Camera-type eye (tissue), 1 donor: Measurements from ENCODE around the genes RNF227, HES7, MFSD6L and PIK3R6.

DNA sequence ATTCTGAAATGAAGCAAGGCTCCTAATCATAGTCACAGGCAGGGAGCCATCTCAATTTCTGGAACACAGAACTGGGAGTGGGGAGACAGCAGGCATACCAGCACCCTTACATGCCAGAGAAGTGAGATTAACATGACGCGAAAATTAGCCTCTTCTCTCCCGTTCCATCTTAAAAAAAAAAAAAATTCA lies 1.2 kb downstream of the RNF227 start:
- RAMPAGE, long total RNA = no peak

GRCh38 chr17:7916170-7916522 lies at the start of gene RNF227:
Gene RNF227 (minus strand): TSS chr17:7916289.
- RAMPAGE, long total RNA = no peak

- RAMPAGE, long total RNA = no peak
These were observed 841 bp upstream of the RNF227 start for GRCh38 chr17:7916914-7917345.

- RAMPAGE, long total RNA = no peak
These were observed 6.8 kb downstream of the KCNAB3 start for GRCh38 chr17:7922821-7923329.

DNA sequence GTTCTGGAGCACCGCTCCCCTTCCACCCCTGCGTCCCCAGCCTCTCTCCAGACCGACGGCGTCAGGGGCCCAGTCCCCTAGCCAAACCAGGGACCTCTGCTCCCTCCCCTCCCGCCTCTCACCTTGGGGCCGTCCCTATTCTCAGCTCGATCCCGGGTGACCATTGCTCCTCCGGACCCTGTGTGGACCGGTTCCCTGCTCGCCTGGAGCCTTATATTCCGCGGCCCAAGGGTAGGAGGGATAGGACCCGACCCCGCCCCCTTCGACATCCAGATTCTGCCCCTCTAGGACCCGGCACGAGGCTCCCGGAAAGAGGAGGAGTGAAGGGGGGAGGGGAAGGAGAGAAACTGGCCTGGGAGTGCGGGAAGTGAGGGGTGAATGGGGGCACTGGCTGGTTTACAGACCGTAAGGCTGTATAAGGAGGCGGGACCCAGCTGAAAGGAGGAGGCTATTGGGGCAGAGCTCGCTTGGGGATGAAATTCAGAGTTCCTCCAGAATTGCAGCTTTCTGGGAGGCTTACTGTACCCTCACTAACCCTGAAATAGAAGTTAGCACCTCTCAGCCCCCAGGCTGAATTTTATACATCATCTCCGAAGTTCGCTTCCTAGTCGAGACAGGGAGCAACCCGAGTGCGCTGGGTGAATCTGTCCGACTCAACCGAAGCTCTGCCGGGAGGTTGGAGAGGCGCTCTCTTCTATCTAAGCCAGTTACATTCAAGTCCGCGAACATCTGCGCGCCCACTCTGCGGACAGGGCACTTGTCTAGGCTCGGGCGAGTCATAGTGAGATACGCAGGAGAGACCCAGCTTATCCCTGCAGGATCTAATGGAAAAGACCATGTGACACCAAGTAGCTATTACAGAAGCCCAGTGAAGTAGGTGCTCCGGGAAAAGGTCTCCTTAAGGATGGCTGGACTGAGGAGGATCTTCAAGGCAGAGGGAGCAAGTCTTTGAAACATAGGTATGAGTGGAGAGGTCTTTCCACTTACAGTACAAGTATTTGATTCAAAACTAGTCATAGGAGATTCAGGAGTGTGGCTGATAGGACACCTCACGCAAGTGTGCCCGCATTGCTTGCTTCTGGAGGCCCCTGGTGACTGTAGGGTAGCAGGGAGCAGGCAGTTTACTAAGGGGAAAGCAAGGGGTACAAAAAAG lies at the start of gene HES7:
HES7 (minus strand) TSS at position 186 of the 1,153 bp plus-strand sequence.
- RAMPAGE, long total RNA = no peak

DNA sequence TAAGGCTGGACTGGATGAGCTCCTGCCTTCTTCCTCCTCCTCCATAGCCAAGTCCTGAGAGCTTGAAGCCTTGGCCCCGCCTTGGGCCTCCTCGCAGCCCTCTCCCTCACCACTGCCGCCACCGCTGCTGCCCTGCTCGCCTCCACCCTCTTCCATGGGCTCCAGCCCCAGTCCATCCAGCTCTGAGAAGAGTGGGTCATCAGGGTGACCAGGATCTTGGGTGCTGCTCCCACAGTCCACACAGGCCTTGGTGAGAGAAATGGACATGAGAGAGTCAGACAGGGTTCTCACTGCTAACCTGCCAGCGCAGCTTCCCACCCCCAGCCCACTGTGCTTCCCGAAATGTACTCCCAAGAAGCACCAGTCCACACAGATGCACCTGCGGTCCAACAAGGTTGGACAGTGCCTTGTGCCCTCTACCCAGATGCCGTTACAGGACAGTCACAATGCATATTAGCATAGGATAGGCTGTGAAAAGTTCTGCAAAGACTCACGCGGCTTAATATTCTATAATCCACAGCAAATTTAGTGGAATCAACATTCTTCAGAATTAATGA lies 11.0 kb downstream of the PER1 start:
- RAMPAGE, long total RNA = no peak

GRCh38 chr17:8145036-8145470 lies 7.2 kb downstream of the PER1 start:
- RAMPAGE, long total RNA = no peak

DNA sequence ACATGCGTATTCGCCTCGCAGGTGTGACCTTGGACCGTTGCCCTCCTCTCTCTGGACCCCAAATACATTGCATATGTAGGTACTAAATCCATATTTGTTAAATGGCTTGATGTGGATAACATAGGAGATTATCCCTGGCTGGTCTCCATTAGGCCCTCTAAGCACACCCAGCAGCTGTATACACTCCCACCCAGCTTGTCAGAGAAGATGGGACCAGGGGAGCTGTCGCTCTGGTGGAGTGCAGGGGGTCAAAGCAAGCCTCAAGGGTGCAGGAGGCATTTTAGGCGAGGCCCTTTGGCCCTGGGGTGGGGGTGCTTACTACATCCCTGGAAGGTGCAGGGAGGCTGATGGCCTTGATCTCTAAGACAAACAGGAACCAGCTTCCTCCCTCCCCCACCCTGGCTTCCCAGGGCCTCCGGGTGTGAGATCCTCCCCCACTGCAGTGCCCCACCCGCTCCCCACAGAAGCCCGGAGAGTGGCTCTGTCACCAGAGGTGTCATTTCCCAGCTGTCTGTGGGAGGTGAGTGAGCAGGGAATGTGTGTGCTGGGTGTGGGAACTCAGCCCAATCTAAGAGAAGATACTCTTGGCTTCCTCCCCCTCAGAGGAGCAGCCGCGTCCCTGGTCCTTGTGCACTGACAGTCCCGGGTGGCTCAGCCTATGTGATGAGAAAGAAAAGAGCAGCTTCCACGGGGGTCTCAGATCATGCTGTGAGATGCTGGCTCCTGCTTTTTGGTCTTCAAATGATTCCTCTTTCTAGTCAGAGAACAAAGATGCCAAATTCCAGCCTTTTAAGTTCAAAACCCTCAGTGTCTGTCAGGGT lies 1.5 kb upstream of the VAMP2 start:
- RAMPAGE, long total RNA = no peak

DNA sequence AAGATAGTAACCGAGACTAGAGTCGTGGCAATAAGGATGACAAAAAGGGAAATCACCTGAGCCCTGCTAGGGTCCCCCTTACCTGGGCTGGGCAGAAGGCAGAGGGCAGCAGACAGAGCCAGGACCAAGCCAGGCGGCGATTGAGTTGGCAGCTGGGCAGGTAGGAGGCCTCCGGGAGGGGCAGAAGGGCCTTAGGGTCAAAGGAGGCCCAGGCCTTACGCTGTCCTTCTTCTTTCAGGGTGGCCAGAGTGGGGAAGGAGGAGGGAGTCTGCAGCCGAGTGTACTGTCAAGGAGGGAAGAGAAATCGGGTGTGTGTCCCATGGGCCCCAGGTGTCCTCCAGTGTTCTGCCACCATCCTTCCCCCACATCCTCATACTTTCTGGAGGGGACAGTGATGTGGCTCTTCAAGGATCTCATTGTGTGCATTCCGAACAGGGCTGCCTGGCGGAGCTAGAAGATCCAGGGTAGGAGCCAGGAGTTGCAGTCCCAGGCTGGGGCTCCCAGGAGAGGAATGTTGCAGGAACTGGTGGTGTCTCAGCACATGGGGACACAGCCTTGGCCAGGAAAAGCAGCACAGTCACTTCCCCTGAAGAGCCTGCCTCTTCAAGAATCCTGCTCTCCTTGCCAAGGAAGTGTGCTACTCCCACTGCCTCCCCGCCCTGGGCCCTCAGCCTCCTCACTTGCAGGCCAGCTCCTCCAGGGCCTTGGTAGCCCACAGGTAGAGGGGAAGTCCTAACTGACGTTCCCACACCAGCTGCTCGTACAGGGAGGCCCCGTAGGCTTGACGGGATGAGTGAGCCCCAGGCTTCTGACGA lies 13.3 kb downstream of the CTC1 start:
- RAMPAGE, long total RNA = start-site peak on the minus strand centred at position 191 of the sequence, 119 bp wide, 11 reads

DNA sequence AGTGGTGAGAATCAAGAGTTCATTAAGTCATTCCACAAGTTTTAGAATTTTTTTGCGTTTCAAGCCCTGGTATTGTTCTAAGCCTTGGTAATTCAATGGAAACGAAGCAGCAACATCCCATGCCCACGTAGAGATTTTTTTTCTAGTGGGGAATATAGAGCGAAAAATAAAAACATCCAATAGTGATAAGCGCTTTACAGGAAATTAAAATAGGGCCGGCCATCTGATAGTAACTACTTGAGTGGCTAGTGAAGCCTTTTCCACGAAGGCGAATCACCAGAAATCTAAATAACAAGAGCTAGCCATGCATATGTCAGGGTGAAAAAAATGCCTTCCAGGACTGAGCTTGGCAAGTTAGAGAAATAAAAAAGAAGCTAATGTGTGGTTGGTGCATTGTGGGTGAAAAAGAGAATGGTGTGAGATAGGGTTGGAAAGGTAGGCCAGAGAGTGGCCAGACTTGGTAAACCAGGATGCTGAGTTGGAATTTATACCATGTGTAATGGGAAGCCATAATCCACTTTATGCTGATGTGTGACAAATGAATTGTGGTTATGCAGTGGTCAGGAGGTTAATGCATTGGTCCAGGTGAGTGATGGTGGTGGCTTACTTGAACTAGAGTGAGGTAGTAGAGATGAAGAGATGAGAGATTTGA lies 812 bp downstream of the PFAS start:
- RAMPAGE, long total RNA = no peak

DNA sequence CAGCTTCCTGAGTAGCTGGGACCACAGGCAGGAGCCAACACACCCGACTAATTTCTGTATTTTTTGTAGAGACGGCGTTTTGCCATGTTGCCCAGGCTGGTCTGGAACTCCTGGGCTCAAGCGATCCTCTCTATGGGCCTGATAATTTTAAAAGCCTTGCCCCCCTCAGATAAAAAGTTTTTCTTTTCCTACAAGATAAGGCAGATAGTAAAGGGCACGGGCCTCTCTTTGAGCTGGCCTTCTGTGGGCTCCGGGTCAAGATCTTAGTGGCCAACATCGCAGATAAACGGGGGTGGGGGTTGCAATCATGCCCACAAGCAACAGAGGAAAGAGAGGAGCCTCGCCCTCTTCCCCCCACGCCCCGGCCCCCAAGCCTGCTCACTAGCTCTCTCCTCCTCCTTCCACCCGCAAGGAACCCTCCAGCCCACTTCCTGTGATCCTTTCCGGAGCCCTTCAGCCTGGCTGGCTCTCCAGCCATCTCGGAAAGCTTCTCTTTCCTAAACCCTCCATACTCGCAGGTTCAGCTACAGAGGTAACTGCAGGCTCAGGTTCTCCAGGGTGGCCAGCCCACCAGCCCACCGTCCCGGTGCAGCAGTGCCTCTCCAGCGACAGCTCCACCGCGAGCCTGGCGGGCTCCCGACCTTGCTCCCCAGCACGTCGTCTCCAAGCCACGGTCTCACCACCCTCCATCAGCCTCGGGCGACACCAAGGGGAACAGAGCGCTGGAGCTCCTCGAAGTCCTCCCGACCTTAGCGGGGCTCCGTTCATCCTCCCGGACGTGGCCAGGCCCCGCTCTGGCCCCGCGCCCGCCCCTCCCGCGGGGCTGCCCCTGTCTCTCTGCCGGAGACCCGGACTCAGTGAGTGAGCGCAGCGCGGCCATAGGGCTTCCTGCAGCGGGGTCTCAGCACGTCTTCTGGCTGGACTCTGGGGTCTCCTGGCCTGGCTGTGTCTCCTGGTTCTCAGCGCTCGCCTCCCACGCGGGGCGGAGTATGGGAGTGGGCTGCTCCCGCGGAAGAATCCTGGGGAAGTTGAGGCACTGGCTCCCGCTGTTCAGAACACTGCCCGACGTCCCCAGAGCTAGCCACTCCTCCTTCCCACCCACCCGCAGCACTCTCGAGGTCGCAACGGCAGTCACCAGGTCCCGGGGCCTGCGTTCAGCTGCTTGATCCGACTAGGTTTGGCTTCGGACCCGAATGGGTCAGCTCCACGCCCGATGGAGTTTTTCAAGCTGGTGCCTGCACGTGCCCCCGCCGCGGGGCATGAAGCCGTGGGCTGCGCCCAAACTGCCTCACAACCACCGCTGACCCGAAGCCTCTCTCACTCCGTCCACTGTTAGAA lies 12.9 kb upstream of the ODF4 start:
- RAMPAGE, long total RNA = start-site peak on the plus strand centred at position 441 of the sequence, 66 bp wide, 8 reads

GRCh38 chr17:8443897-8444749 lies 8.4 kb downstream of the NDEL1 start:
- RAMPAGE, long total RNA = no peak

GRCh38 chr17:8477494-8478163 lies 41.9 kb downstream of the NDEL1 start:
- RAMPAGE, long total RNA = no peak

GRCh38 chr17:8513721-8514163 lies 78.1 kb downstream of the NDEL1 start:
- RAMPAGE, long total RNA = no peak

- RAMPAGE, long total RNA = no peak
These were observed at the start of gene MFSD6L for GRCh38 chr17:8798737-8799931. Gene MFSD6L (minus strand): TSS chr17:8799365.

GRCh38 chr17:8867563-8867863 lies at the start of gene PIK3R6:
Gene PIK3R6 (minus strand): TSS chr17:8867674.
- RAMPAGE, long total RNA = no peak

DNA sequence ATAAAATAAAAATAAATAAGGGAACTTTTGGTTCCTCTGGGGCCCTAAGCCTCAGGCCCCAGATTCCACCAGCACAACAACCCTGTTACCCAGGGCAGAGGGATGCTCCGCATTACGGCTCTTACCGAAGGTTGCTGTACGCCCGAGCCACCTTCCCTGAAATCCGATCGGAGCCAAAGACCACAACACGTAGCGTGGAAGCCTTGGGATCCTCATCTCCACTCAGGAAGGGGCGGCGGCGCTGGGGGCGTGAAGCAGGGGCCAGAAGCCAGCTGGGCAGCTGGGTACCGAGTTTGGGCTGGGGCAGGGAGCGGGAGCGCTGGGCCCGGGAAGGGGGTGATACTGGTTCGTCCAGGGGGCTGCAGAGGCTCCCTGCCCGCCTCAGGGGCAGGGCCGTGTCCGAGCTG lies 20.6 kb upstream of the PIK3R6 start:
- RAMPAGE, long total RNA = no peak

- RAMPAGE, long total RNA = no peak
These were observed 993 bp downstream of the NTN1 start for GRCh38 chr17:9022021-9022985.

DNA sequence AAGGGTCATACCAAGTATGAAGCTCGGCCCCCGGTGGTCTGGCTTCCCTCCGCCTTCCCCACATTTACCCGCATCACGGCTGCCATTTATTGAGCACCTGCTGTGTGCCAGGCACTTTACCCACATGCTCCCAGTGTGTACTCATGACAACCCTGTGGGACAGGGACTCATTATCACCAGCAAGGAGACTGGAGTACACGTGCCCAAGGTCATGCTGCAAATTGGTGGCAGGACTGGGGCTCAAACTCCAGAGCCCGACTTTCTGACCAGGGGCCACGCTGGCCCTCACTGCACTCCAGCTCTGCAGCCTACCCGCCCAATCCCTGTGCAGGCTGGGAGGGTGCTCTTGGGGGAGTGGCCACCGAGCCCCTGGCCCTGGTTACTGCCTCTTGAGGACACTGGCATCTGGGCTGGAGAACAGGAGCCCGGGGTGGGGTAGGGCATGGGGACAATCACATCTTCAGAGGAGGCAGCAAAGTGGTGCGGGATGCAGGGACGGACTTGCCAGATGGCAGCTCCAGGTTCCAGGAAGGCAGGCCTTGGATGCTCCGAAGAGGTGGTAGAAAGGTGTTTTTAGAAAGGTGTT lies 220.4 kb downstream of the NTN1 start:
- RAMPAGE, long total RNA = no peak

- RAMPAGE, long total RNA = no peak
These were observed 39.6 kb downstream of the USP43 start for GRCh38 chr17:9684805-9685394.